Measurements from ENCODE around the genes ZCCHC3, SOX12, TCF15, PSMF1 and NSFL1C.

- RRBS: 7% methylated on average over 20 of the region's 91 CpGs
These were observed 11.7 kb downstream of the C20orf96 start for GRCh38 chr20:278446-279635.

- RRBS: under 1% methylated on average over 35 of the region's 93 CpGs
These were observed at the start of gene ZCCHC3 for GRCh38 chr20:296917-297841. Gene ZCCHC3, plus strand, starts transcription at chr20:297570.

DNA sequence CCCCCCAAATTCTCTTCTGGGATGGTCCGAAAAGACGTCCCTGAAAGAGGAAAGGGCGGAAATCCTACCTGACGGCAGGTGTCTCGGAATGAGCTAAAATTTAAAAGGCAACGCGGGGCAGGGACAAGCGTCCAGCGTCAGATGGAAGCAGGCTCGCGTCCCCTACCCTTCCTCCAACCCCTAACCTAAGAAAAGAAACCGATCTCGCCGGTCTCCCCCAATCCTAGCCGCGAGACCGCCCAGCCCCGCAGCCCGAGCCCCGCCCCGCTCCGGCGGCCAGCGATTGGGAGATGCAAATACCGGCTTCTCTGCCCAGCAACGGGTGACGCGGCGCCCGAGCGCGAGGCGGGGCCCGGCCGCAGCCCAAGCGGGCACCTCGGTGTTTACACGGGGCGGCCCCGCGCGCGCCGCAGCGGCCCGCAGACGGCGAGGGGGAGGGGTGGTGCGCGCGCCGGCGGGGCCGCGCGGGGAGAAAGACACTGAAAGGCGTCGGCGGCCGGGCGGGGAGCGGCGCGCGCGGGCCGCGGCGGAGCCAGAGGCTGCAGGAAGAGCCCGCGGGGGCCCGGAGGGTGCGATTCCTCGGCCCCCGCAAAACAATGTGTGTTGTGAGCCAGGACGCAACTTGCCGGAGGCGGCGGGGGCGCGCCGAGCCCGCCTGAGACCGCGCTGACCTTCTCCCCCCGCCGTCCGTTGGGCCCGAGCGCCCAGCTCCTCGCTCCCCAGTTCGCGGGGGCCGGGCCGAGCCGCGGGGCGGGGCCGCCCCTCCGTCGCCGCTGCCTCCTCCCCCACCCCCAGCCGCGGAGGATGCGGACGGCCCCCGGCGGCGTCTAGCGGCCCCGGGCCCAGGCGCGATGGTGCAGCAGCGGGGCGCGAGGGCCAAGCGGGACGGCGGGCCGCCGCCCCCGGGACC lies at the start of gene SOX12:
Gene SOX12 (plus strand): TSS at position 479 of the 910 bp plus-strand sequence.
- RRBS: under 1% methylated on average over 73 of the region's 122 CpGs

- RRBS: no CpG with 5 or more reads among the region's 9 CpGs
These were observed 17.5 kb downstream of the TBC1D20 start for GRCh38 chr20:444928-445206.

DNA sequence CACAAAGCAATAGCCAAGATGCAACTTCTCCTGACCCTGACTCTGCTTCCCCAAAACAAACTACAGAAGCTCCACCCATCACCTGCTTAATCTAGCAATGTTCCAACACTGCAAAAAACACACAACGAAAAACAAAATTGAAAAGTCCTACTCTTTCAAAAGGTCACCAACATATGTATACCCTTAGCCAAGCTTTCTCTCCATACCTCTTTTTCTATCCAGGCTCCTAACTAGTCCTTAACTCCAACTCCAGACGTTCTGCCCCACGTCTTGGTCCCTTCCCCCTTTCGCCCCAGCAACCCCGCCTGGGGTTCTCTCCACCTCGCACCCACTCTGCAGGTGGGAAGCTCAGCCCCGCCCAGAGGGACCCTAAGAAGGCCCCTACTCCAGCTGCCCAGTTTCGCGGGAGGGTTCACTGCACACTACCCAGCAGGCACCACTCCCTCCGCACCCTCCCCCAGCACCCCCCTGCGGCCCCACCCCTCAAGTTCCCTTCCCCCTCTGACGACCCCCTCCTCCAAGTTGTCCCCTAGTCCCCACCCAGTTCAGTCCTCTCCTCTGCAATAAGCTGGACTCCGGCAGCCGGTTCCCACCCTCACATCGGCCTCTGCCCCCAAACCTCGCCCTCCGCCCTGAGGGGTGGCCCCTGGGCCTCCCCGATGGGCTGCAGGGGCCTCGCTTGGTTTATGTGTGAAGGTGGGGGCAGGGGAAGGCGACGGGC lies 582 bp downstream of the CSNK2A1 start:
- RRBS: no CpG with 5 or more reads among the region's 21 CpGs

DNA sequence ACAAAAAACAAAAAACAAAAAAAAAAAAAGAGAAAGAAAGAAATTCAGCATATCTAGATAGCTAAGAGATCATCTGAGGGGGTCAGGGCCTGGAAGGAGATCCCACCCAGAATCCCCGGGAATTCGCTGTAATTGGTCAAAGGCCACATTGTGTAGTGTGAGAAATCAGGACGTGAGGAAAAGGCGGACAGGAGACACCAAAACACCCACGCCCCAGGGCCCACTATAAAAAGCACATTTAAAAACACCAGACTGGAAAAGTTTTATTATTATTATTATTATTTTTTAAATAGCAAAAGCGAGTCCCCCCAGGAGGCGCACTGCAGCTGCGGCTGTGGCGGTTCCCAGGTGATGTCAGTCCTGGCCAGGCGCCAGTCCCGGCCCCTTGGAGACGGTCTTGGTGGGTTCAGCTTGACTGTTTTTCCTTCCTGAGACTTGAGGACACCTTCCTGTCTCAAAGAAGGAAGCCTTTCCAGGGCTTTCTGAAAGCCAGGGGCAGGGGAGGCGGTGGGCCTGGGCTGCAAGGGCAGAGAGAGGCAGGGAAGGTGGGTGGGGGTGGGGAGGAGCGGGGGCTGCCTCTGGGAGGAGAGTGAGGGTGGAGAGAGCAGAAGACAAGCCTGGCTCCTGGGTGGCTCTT lies 14.6 kb downstream of the TCF15 start:
- RRBS: no CpG with 5 or more reads among the region's 14 CpGs

GRCh38 chr20:605254-606373 lies 4.5 kb downstream of the TCF15 start:
- RRBS: no CpG with 5 or more reads among the region's 11 CpGs

DNA sequence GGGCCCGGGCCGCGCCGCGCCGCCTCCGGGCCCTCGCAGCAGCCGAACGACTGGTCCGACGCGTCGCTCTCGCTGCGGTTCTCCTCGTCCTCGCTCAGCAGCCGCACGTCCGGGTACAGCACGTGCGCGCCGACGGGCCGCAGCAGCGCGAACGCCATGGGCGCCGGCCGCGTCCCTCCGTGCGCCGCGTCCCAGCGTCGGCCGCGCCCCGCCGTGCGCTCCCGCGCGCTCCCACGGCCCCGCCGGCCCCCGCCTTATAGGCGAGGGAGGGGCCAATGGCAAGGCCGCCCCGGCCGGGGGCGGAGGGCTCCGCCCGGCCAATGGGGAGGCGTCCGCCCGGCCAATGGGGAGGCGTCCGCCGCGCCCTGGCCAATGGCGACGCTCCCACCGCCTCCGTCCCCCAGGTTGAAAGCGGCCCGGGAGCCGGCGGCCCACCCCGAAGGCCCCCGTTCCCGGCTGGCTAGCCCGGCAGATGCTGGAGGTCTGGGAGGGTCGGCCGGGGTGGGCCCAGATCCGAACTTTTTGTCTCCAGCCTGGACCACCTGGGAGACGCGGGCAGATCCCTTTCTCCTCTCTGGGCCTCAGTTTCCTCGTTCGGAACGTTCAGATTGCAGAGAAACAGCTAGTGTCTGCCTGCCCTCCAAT lies at the start of gene TCF15:
Gene TCF15 (minus strand): TSS at position 230 of the 645 bp plus-strand sequence.
- RRBS: 6% methylated on average over 52 of the region's 86 CpGs

GRCh38 chr20:821185-821409 lies 12.4 kb upstream of the FAM110A start:
- RRBS: no CpG with 5 or more reads among the region's 2 CpGs

- RRBS: 34% methylated on average over 26 of the region's 67 CpGs
These were observed 11.0 kb downstream of the FAM110A start for GRCh38 chr20:844198-845312.

- RRBS: no CpG with 5 or more reads among the region's 9 CpGs
These were observed 12.6 kb downstream of the FAM110A start for GRCh38 chr20:845967-846673.

DNA sequence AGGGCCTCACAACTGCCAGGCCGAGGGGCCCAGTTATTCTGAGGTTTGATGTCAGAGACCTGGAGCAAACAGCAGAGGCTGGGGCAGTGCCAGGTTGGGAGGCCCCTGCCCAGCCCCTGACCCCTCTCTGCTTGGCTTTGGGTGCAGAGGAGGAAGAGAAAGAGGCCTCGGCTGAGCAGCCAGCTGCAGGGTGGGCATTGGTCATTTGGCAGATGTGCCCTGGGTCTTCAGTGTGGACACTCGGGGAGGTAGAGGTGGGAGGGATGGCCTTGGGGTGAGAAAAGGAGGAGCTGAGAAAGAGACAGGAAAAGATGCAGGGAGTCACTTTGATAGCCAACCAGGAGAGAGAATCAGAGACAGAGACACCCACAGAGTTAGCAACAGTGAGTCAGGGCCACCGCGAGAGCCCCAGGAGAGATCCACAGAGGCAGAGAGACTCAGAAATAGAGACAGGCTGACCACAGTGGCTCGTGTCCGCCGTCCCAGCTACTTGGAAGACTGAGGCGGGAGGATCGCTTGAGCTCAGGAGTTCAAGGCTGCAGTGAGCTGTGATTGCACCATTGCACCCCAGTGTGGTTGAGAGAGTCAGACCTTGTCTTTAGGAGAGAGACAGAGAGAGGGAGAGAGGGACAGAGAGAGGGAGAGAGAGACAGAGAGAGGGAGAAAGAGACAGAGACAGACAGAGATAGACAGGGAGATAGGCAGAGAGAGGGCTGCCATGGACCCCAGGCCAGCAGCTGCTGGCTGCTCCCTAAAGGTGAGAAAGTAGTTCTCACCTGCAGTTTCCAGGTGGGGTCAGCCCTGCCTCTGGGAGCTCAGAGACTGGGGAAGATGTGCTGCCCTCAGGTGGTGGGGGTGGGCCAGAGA lies 4.7 kb downstream of the ANGPT4 start:
- RRBS: no CpG with 5 or more reads among the region's 10 CpGs

DNA sequence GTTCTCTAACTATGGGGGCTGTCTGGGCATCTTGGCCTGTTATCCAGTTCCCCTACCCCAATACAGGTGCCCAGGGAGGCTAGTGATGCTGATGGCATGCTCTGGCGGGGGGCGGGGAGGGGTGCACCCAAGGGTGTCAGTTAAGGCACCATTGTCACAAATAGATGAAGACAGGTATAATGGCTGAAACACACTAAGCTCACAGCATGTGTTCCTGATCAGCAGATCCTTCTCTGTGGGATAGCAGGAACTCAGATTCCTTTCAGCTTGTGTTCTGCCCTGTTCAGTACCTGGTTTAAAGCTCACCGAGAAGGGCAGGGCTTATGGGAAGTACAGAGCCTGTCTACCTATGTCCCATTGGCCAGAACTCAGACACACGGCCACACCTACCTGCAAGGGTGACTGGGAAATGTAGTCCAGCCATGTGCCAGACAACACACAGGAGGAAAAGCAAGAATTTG lies 3.4 kb upstream of the RSPO4 start:
- RRBS: no CpG with 5 or more reads among the region's 4 CpGs

DNA sequence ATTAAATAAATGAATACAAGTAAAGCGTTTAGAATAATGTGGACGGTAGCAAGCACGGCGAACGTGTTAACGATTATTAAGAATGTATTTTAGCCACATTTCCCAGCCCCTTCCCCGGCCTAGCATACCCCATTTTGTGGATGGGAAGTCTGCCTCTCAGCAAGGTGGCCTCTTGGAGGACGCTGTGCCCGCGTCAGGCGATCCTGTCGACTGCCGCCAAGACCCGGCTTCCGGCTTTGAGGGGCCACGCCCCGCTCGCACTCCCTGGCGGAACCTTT lies 207 bp upstream of the PSMF1 start:
- RRBS: 0% methylated on average over 4 of the region's 19 CpGs

GRCh38 chr20:1118534-1119674 lies at the start of gene PSMF1:
Gene PSMF1, plus strand, starts transcription at chr20:1118602.
- RRBS: under 1% methylated on average over 20 of the region's 60 CpGs

DNA sequence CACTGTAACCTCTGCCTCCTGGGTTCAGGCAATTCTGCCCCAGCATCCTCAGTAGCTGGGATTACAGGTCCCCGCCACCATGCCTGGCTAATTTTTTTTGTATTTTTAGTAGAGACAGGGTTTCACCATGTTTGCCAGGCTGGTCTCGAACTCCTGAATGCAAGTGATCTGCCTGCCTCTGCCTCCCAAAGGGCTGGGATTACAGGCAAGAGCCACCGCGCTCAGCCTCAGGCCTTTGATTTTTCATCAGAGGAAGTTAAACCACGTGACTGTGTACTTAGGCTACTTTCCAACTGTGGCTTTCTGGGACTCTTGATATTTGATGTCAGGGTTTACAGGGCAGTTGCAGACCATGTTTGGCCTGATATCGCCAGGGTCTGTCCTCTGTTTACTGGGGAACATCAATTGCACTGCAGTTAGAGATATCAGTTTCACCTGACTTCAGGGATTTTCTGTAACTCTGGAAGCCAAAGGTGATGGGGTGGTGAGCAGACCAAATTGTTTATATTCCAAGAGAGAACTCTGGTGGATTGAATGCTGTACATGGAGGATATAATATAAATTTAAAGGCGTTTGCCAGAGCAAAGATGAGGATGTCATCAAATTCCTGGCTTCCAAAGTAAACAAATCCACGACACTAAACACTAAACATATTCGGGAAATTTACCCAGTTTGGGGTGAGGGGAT lies 4.1 kb downstream of the PSMF1 start:
- RRBS: no CpG with 5 or more reads among the region's 9 CpGs

GRCh38 chr20:1397653-1397852 lies 4.7 kb upstream of the FKBP1A start:
- RRBS: no CpG with 5 or more reads among the region's 1 CpG

DNA sequence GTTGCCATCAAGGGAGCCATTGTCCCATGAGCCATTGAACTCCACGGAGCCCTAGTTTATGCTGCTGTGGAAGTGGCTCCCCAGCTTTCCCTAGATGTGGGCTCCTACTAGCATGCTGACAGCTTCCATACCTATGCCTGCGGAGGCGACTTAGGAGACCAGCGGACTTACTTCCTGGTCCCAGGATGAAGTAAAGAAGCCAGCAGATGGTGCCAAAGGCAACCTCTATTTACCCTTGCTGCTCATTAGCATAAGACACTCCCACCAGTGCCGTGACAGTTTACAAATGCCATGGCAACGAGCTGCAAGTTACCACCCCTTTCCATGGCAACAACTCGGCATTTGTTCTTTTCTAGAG lies 30.9 kb upstream of the FKBP1A start:
- RRBS: no CpG with 5 or more reads among the region's 7 CpGs

DNA sequence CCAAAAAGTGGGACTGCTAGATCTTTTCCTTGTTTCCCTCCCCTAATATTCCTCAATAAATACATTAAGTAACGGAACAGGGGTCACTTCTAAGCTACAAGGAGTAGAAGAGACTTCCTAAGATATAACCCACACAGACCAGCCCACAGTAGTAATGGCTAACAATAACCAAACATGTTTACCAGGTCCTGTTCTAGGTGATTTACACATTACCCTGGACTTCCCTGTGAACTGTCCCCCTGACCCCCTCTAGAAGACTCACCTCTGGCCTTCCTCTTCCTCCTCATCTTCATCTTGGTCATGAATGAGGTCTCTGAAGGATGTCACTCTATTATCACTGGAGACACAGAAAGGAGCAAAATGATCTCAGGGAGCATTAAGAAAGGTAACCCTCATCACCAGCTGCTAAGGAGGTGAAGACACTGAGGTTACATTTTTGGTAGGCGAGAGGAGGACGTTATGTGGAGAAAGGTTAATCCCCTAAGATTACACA lies 8.7 kb downstream of the NSFL1C start:
- RRBS: no CpG with 5 or more reads among the region's 3 CpGs

DNA sequence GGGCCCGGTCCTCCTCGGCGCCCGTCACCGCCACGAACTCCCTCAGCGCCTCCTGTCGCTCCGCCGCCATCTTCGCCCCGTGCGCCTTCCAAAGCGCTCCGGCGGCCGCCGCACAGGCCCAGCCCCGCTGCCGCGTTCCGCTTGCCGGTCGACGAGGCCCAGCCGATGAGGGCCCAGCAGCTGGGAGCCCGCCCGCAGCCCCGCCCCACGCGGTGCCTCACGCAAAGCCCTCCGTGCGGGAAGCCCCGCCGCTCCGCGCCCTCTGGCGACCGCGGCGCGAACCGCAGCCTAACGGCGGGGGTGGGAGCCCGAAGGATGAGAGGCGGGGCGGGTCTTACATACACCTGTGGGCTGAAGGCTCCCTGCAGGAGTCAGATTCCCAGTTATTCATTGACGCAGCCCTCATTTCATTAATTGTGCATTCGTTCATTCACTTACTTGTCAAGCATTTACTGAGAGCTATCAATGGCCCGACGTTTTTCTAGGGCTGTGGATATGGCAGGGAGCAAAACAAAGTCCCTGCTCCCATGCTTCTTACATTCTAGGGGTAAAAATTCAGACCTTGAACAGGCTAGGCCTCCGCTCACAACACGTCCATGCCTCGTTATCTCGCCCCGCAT lies at the start of gene NSFL1C:
Gene NSFL1C (minus strand): TSS at position 95 of the 620 bp plus-strand sequence.
- RRBS: 2% methylated on average over 19 of the region's 58 CpGs